Daoy (cell line): Measurements from ENCODE around the genes PDGFRA and SRD5A3.

DNA sequence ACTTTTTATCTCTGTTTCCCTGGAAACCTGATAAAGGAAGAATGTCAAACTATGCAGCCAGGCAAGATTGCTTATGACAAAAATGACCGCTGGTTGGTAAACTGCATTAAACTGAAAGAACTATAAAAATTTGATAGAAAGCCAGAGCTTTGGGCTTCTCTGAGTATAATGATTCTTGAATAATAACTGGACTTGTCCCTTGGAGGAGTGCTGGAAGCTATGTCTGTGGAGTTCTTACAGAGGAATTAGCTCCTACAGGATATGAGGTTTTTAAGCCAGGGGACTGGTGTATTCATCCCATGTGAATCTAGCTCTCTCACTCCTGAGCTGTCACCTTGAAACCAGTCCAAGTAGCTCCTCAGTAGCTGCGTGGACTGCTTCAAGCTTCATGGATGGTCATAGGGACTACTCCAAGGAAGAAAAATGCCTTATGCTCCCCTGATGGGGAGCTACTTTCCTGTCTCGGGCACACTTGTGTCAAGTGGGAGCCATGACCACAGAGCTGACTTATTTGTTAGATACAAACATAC, 52.1 kb downstream of the RASL11B start:
- RAMPAGE, long total RNA, result no peak

DNA sequence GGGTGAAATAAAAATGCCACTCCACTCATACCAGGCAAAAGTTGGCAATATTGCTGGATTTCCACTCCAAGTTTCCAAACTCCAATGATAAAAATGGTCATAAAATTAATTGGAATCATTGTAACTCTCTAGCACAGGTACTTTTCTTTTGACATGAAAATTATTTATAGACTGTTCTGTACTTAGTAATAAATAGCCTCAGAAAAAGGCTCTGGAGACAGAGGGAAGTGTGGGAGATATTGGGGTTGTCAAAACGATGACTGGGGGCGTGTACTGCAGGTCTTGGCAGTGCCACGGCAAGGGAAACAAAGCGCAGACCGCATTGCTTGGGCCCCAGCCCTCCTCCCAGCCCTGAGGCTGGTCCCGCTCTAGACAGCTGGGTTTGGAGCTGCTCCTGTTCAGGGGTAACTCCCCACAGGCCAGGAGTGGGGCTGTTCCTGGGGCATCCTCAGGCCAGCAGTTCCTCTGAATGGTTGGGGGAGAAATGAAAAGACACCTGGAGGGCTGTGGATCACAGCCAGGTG, 131.6 kb downstream of the RASL11B start:
- RAMPAGE, long total RNA, result no peak

DNA sequence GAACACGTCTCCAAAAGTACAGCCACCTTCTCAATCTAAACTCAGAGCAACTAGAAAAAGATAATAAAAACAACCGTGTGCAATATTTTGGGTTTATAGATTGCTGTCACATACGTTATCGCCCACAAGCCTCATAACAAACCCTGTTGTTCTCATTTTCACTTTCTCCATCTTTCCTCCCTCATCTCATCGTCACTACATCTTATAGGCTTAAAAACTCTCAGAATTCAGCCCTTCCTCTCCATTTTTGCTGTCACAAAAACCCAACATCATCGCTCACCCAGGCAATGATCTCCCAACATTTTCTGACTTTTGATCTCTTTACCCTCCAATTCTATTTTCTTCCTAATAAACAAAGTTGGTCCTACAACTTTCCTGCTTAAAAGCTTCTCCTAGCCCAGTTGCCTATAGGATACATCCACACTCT, 510 bp upstream of the SCFD2 start:
- RAMPAGE, long total RNA, result no peak

- RAMPAGE, long total RNA, result no peak
Observed at GRCh38 chr4:53676369-53676851, 85.1 kb upstream of the LNX1 start.

DNA sequence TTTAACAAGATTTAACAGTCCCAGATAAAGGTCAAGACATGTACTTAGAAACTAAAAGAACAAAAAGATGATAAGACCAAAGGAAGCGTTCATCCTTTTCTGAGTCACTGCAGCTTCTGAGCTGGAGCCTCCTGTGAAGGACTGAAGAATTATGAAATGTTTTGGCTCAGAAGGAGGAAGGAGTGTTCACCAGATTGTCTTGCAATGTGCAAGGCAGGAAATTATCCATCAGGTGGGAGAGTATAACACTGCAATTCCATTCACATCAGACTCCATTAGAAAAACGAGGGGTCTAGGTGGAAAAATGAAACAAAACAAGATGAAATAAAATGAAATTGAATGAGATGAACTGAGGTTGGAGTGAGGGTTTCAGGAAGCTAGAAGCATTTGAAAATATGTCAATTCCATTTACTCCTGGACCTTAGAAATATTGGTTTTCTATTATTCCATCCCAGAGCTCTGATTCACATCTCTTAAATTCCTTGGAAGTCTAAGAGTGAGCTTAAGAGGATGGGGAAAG, 186.1 kb upstream of the LNX1 start:
- RAMPAGE, long total RNA, result no peak

DNA sequence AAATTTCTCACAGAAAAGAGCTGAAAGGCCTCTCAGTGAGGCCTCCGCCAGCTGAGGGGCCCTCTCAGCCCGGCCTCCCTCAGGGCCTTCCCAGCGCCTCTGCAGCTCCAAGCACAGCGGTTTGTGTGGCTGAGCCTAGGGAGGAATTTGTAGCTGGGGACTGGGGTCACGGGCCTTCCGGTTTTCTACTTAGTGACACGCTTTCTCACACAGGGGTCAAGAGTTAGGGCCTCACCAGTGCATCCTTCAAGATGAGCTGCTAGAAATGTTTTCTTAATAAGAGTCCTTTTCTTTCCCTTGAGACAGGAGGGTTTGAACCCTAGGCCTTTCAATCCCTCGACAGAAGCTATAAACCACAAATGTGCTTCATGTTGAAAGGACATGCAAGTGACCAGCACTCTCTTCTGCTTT, 105.0 kb downstream of the CHIC2 start:
- RAMPAGE, long total RNA, result no peak

GRCh38 chr4:53987675-53988542, 76.5 kb downstream of the CHIC2 start:
- RAMPAGE, long total RNA, result no peak

- RAMPAGE, long total RNA, result no peak
Observed at GRCh38 chr4:54021415-54022406, 42.7 kb downstream of the CHIC2 start.

DNA sequence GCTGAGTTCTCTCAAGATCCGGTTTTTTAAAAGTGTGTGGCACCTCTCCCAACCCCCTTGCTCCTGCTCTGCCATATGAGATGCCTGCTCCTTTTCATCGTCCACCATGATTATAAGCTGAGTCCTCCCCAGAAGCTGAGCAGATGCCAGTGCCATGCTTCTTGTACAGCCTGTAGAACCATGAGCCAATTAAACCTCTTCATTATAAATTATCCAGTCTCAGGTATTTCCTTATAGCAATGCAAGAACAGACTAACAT, 31.5 kb downstream of the CHIC2 start:
- RAMPAGE, long total RNA, result no peak

DNA sequence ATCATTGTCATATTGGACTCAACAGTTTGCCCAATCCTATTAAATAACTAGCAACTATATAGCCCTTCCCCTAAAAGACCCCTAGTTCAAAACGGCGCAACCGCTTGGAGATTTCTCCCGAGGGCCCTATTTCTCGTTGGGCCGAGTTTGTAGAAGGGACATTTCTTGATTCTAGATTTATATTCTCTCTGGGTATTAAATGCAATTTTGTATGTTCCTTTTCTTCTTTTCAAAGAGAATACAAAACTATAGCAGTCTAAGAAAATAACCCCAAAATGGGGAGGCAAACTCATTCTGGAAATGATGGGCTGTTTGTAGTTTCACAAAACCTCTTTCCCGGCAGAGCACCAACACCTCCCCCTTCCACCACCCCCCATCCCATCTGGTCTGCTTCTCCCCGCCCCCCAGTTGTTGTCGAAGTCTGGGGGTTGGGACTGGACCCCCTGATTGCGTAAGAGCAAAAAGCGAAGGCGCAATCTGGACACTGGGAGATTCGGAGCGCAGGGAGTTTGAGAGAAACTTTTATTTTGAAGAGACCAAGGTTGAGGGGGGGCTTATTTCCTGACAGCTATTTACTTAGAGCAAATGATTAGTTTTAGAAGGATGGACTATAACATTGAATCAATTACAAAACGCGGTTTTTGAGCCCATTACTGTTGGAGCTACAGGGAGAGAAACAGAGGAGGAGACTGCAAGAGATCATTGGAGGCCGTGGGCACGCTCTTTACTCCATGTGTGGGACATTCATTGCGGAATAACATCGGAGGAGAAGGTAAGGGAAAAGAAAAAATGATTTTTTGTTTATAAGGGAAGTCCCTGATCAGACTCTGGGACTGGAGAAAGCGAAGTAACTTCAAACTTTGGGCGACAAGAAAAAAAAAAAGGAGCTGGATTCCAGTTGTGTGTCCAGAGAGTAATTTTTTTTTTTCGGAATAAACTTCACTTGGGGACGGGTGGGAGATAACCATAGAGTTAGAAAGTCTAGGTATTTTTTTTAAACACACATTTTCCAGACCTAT, at the start of gene PDGFRA:
TSS of gene PDGFRA (plus strand) at position 650 of the 1,019 bp plus-strand sequence.
- RAMPAGE, long total RNA, result no peak

- RAMPAGE, long total RNA, result no peak
Observed at GRCh38 chr4:54231756-54232586, 2.9 kb downstream of the PDGFRA start.

DNA sequence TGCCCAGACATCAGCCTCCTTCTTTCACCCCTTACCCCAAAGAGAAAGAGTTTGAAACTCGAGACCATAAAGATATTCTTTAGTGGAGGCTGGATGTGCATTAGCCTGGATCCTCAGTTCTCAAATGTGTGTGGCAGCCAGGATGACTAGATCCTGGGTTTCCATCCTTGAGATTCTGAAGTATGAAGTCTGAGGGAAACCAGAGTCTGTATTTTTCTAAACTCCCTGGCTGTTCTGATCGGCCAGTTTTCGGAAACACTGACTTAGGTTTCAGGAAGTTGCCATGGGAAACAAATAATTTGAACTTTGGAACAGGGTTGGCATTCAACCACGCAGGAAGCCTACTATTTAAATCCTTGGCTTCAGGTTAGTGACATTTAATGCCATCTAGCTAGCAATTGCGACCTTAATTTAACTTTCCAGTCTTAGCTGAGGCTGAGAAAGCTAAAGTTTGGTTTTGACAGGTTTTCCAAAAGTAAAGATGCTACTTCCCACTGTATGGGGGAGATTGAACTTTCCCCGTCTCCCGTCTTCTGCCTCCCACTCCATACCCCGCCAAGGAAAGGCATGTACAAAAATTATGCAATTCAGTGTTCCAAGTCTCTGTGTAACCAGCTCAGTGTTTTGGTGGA, 67.5 kb downstream of the PDGFRA start:
- RAMPAGE, long total RNA, result no peak

DNA sequence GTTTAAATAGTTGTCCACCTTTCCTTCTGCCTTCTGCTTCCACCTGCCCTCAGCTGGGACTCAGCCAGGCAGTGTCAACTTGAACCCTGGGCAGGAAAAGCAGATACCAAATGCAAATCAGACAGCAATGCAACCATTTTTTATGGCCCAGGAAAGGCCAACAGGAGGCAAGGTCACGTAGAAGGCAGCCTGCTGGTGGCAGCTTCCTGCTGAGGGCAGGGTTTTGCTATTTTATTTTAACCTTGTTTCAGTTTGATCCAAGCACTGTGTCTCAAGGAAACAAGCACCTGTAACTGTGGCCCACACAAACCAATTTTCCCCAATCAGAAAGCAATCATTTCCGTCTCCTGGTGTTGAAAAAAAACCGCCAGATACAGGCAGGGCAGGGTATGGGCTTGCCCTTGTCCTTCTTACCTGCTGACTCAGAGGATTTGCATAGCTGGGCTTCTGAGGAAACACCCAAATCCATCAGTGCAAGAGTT, 110.1 kb upstream of the KIT start:
- RAMPAGE, long total RNA, result no peak

GRCh38 chr4:54586195-54586679, 71.5 kb upstream of the KIT start:
- RAMPAGE, long total RNA, result no peak

- RAMPAGE, long total RNA, result no peak
Observed at GRCh38 chr4:55345811-55346923, at the start of gene SRD5A3. Gene SRD5A3, plus strand, starts transcription at chr4:55346242.

- RAMPAGE, long total RNA, result no peak
Observed at GRCh38 chr4:55396277-55396681, 522 bp downstream of the TMEM165 start.

GRCh38 chr4:55420519-55421139, 24.9 kb downstream of the TMEM165 start:
- RAMPAGE, long total RNA, result no peak

GRCh38 chr4:55452743-55453317, 57.1 kb downstream of the TMEM165 start:
- RAMPAGE, long total RNA, result no peak

DNA sequence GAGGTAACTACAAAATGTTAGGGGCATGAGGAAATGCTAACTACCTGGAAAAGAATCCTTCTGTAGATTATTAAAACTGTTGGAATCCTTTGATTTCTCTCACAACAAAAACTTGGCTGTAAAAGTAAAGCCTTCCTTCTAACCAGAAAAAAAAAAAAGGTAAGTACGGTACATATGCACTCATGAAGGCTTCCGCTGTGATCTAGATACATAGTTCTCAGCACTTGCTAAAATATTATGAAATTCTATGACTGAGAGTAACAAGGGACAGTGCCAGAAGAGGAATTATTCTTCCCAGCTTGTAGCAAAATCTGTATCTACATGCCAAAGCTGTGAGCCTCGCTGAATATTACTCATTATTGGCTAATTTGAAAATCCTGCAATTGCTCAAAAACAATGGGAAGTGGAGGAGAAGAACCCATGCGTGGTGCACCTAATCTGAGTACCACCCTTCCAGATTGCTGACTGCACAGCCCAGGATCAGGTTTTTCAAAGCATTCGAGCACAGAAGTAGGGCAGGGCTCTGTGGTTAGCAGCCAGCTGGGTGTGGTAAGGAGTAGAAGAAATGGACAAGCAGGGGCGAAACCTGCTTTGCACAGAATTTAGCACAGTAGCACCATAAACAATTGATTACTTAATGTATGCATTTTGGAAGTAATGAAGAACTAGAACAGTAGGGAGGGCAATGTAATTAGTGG, 17.3 kb upstream of the PDCL2 start:
- RAMPAGE, long total RNA, result no peak

DNA sequence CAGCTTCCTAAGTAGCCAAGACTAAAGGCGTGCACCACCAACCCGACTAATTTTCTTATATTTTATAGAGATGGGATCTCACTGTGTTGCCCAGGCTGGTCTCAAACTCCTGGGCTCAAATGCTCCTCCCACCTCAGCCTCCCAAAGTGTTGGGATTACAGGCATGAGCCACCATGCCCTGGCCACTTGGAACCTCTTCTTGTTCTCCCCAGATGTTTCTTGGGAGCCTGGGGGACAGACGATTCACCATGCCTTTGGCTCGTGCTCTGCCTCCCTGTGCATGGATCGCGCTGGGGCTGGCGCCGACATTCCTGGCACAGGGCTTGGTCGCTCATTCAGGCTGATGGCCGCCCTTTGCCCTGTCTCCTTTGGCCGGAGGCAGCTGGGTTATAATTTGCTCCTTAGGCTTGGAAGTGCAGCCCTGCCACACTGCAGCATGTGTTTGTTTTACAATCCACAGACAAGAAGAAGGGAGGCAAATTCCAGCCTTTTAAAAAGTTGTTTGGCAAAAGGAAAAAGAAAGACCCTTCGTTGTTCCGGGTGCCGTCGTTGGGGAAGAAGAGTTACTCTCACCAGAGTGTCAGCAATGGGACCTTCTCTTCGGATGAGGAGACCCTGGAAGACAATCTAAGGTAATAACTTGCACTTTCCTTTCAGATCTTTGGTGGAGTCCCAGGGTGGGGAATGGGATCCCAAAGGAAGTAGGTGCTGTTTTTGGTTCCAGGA, 115.3 kb downstream of the AASDH start:
- RAMPAGE, long total RNA, result no peak